Left cardiac atrium (tissue), 1 donor: ENCODE measurements around a stretch of chr11.

DNA sequence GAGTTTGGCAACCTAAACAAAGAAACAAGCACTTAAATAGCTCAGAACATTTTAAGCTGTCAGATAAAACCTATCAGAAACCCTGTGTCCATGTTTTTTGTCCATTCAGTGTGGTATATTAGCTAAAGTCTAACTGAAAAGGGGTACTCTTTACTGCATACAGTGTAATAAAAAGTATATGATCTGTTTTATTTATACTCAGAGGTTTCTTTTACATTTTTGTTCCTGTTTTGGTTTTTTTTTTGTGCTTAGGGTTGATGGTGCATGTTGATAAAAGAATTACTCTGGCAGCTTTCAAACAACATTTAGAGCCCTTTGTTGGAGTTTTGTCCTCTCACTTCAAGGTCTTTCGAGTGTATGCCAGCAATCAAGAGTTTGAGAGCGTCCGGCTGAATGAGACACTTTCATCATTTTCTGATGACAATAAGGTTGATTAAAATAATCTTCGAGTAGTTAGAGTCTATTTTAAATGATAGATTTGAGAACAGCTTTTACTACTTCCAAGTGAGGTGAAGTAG lies 60.7 kb downstream of the DKK3 start:
- PRO-cap = no peak

DNA sequence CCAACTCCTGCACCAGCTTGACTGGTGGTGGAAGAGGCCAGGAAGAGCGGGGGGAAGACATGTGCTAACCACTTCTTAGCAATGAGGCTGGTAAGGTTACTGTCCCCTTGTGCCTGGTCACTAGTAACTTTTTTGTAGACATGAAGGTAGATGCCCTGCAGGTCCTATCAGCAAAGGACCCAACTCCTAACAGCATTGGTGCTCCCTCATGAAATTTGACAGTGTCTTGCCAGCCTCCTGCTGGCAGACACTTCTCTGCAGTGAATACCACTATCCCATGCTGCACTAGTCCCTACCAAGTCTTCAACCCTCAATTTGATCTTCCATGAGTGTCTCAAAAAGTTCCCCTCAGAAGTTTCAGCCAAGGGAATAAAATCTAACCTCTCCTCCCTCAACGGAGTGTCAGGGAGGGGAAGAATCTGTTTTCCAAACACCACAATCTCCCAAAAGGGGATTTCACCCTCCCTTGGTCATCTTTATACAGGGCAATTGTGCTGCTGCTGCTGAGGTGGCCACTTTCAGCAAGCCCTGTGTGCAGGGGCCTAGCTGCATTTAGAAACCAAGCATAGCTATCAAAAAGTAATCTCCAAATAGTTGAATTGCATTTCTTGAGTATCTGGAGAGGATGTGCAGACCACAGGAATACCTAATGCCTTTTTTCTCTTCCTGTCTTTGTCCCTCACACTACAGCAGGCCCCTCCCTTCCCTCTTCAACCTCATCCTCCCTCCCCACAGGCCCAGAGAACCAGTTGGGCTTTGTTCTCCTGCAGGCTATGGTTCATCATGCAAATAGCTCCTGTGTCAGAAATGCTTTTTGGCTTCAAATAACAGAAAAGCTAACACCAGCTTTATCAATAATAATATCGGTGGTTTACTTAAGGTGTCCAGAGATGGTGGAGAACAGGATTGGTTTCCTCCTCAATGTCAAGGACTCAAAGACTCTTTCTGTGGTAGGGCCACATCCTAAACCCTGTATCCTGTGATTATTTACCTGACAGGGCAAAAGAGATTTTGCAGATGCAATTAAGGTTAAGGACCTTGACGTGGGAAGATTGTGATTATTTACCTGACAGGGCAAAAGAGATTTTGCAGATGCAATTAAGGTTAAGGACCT lies 47.9 kb downstream of the DKK3 start:
- PRO-cap = no peak

DNA sequence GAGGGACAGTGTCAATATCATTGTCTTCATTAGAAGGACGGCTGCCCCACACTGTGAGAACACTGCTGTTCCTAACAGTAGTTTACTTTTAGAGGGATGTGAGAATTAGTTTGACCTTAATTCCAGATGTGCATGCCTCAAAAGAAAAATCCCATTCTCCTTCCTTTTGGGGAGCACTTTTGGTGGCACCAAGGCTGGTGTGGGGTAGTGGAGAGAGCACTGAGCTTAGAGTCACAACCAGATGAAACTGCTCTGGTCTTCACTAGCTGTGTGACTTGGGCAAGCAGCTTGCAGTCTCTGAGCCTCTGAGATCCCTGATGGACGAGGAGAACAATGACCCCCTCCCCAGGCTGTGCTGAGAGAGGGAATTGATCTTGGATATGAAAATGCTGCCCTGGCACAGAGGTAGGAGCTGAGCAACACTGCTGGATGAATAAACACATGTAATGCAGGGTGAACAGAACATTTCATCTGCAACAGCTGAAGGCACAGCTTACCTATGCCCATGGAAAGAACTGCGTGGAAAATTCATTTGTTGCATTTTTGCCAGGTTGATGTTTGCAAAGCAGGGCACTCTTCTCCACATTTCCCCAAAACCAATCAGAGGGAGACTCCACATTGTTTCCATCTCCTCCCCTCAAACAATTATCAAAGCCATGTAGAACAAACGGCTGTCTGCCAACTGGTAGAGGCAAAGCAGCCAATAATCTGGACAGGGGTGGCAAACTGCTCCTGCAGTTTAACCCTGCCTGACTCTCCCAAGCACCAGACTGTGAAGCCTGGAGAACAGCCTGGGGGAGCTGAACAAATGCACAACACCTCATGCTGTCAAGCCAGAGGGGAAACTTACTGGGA lies 44.7 kb downstream of the DKK3 start:
- PRO-cap = no peak

DNA sequence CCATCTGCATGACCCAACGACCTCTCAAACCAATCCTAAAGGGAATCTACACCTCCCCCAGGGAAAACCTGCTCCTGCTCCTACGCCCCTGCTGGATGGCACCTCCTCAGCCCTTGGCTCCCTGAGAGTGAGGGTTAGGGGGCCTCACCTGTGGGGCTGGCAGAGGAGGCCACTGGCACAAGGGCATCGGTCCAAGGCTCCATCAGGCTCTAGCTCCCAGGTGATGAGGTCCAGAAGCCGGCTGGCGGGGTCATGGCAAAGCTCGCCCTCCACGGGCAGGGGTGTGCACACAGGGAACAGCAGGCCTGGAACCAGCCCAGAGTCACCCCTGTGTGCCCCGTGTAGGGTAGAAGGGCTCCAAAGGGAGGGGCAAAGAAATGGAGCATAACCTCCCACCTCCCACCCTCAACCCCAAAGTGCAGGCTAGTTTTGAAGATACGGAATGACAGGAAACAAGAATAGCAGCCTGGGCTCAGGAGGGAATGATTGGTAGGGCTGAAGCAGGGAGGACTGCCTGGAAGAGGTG lies 42.7 kb downstream of the DKK3 start:
- PRO-cap = no peak

GRCh38 chr11:12079956-12080773 lies 30.2 kb upstream of the MICAL2 start:
- PRO-cap = no peak

- PRO-cap = no peak
Measured at GRCh38 chr11:12087081-12087702, 23.2 kb upstream of the MICAL2 start.

- PRO-cap = no peak
Measured at GRCh38 chr11:12133351-12133890, 23.0 kb downstream of the MICAL2 start.

DNA sequence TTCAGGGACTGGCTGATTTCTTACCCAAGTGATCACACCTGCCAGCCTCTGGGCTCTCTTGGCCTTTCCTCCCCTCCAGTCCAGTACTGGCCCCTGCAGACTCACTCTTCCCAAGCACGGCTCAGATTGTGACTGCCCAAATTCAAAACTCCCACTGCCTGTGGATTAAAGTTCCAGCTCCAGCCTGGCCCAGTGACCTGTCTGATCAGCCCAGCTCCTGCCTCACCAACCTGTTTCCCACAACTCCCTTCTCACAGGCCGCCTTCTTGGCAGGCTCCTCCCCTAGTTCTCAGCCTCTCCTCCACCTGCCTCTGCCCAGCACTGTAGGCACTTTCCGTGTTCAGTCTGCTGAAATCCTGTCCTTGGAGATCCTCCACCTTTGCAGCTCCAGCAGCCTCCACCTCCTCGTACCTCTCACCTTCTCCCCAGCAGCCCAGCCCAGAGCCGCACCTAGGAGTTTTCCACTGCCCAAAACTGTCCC lies 68.6 kb downstream of the MICAL2 start:
- PRO-cap = no peak

DNA sequence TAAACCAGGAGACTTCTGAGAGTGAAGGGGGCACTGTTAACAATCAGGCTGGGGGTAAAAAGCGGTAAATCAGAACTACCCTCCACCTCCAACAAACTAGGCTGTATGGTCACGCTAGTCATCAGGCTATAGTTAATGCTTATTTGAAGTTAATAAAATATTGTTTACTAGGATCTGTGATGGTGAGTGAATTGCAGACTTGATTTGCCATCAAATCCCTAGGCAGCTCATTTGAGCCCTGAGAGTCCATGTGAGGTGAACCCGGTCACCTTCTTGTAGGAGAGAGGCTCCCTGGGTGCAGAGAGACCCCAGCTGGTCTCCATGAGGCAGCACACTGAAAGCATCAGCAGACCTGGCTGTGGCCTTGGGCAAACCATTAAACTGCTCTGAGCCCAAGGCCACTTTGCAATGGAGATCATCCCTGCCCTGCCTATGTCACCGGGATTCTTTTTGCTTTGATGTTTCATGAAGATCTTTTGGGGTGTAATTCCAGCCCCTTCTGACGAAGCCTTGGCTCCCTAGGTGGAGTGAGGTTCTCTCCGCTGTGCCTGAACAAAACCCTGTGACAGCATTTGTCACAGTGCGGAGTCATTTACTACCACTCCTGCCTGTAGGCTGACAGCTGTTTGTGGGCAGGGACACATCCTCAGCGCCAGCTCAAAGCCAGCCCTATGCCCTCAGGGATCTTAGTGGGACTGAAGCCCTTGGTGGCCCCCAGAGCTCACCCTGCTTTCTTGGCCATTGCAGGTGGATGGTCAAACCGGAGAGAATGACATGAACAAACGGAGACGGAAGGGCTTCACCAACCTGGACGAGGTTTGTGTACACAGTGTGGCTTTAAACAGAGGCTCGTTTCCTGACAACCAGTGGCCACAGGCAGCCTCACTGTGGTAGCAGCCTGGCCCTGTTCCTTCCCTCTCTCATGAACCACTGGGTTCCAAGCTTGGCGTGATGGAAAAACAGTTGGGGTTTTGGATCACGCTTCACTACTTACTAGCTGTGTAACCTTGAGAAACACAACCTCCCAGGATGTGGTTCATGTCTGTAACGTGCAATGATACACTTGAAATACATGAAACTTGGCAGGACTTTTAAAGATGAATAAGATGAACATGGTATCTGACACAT lies 125.4 kb downstream of the MICAL2 start:
- PRO-cap = no peak

- PRO-cap = no peak
Measured at GRCh38 chr11:12253570-12254432, 123.6 kb upstream of the PARVA start.

DNA sequence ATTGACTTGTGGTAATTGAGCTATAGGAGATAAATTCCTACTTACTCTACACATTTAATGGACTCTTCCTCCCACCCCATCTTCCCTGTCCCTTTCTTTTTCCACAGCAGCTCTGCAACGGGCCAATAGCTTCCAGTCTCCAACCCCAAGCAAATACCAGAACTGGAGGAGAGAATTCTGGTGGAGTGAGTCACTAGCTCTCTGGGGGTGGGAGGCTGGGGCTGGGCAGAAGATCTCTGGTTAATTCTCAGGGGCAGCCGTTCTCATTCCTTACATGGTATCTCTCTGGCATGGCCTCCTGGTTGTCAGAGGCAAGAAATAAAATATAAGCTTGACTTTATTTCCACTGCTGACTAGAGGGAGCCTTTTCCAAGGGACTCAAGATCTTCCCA lies 90.4 kb upstream of the PARVA start:
- PRO-cap = no peak

DNA sequence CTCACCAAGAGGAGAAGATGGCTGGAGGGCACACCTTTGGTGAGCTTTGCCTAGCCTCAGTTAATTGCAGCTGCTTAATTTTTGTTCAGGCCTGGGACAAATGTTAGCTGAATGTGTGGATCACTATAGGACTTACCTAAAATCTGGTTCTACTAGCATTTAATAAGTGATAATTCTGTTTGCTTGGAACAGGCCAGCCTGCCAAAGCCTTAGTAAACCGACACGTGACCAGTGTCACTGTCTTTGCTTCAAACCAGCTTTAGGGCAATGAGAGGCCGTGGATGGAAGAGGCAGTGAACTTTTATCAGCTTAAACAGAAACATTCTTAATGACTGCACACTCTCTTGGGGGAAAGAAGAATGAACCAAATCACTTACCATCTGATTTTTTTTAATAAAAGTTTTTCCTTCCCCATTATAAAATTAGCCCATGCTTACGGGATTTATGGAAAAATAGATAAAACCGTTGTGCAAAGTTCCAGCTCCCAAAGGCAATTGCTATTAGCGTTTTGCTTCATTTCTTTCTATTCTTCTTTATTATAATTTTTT lies 10.9 kb downstream of the PARVA start:
- PRO-cap = no peak

- PRO-cap = no peak
Measured at GRCh38 chr11:12416401-12416909, 39.1 kb downstream of the PARVA start.

DNA sequence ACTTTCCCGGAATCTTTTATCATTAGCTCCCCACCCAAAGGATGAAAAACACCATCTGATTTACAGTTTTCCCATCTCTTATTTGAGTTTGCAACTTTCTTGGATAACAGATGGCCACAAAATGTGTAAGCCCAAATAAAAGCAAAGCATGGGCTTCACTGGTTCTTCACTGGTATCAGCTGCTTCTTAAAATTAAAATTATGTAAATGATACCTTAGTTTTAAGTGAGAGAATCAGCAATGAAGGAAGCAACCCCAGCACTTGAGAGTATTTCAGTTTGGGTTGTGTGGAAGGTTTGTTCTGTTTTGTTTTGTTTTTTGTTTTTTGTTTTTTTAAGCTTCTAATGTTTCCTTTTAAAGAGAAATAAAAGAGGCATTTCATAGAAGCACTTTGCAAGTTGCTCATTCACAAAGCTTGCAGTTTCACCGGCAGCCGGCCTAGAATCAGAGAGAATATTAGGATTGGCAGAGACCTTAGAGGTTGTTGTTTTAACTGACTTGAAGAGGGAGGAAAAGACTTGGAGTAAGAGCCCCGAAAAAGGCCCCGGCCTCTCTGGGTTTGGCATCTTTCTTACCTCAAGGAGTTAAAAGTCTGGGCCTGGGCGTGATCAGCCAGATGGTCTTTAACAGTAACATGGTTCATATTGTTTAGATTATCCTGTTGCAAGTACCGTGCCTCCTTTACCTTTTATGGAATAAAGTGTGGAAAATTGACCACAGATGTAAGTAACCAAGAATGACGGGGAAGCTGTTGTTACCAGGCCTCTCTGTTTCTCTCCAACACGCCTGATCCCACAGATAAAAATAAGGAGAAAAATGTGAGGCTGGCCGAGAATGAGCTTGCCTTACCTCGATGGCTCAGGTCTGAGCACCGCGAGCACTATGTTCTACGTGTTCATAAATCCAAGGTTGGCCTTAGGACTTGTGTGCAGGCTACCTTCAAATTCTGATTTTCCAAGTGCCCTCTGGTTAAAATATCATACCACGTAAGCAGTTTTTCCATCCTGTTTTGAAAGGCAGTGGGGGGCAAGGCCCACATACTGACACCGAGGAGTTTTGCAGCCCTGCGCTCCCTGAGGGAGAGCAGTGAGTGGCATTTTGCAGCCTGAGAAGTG lies 56.2 kb downstream of the PARVA start:
- PRO-cap = no peak

- PRO-cap = no peak
Measured at GRCh38 chr11:12772028-12772533, 97.9 kb downstream of the TEAD1 start.

DNA sequence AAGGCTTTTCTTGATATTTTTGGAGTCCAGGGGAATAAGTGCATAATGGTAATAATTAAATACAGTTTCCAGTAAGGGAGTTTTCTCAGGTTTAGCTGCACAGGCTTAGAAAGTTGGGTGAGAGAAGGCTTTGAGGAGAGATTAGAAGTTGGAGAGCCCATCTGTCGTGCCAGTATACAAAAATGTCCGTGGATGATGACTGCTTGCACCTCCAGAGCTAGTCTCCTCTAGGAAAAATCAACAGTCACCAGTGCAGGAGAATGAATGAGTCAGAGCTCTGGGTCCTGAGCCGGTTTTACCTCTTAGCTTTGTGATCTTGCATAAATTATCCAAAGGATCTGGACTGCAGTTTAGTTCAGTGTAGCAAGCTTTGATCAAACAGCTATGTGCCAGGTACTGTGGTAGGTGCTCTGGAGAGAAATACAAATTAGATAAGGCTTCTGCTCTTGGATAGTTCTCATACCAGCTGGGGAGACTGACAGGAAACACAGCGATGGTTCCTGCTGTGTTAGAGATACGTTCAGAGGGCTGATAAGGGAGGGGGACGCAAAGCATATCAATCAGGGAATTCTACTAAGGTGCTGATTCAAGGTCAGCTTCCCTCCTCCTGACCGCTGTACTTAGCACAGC lies 125.9 kb downstream of the TEAD1 start:
- PRO-cap = no peak

GRCh38 chr11:12885621-12886540 lies 123.2 kb upstream of the RASSF10 start:
- PRO-cap = no peak

GRCh38 chr11:13205388-13205794 lies 72.2 kb upstream of the BMAL1 start:
- PRO-cap = no peak

GRCh38 chr11:13215801-13216368 lies 61.7 kb upstream of the BMAL1 start:
- PRO-cap = no peak

- PRO-cap = no peak
Measured at GRCh38 chr11:13350997-13352047, 73.7 kb downstream of the BMAL1 start.